Peyer's patch (tissue), 4 donors: Measurements from ENCODE around the gene FN3KRP.

GRCh38 chr17:82507571-82508248 lies 11.8 kb upstream of the FOXK2 start:
- PRO-cap: no peak
- RAMPAGE, long total RNA, 4 experiments: no peak in any of the 4 experiments

GRCh38 chr17:82548533-82549202 lies 29.1 kb downstream of the FOXK2 start:
- PRO-cap: no peak
- RAMPAGE, long total RNA, 4 experiments: no peak in any of the 4 experiments

- PRO-cap: no peak
- RAMPAGE, long total RNA, 4 experiments: no peak in any of the 4 experiments
Observed at GRCh38 chr17:82583478-82584365, 64.2 kb downstream of the FOXK2 start.

DNA sequence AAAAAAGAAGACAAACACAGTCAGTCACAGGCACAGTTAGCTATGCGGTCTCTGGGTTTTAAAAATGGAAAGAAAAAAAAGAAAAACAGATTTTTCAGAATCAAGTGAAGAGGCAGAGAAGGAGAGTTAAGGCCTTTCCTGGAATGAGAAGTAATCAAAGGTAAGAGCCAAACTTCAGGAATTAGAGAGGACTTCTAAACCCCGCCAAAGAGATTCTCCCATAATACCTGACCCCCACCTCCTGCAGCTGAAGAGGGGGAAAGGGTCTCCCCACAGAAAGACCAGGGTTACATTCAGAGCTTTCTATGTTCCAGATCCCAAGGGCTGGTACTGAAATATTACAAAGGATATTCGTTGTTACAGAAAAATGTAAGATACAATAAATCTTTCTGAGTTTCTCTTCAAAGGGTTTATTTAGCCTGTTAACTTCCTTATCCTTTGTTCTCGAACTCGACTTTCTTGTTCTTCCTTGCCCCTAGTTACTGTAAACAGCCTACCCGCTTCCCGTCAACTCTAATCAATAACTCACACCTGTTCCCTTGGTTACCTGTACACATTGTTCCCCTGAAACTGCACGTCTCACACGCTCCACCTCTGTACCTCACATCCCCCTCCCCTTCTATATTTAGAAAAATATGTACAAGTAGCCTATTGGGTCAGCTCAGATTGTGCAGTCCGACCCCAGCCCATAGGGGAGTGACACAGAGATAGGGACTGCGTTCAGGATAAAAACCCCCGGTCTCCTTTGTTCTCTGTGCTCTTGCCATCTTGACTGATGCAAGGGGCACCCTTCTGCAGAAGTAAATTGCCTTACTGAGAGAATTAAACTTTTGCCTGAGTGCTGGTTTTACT lies 11.7 kb downstream of the WDR45B start:
- PRO-cap: no peak
- RAMPAGE, long total RNA, 4 experiments: no peak in any of the 4 experiments

DNA sequence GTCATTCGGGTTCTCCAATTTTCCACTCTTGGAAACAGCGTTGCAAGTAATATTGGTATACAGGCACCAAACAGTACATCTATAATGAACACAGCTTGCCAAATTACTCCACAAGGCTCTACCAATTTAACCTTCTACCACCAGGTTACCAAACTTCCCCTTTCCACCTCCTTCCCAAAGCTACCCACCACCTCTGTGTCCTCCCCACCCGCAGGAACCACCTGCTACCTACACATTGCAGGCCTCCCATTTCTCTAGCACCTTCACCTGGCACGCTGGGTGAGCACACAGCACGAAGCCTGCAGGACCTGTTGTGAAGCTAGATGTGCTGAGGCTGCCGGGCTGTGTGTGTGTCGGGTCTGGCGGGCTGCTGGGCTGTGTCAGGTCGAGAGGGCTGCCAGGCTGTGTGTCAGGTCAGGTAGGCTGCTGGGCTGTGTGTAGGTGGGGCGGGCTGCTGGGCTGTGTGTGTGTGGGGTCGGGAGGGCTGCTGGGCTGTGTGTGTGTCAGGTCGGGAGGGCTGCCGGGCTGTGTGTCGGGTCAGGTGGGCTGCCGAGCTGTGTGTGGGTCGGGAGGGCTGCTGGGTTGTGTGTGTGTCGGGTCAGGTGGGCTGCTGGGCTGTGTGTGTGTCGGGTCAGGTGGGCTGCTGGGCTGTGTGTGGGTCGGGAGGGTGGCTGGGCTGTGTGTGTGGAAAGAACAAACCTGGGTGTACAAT lies 8.8 kb downstream of the WDR45B start:
- PRO-cap: no peak
- RAMPAGE, long total RNA, 4 experiments: no peak in any of the 4 experiments

GRCh38 chr17:82647192-82648154 lies 771 bp downstream of the WDR45B start:
- PRO-cap: bidirectional peak, plus-strand start at chr17:82647990, minus-strand start at chr17:82647875
- RAMPAGE, long total RNA, 4 experiments: no peak in any of the 4 experiments

DNA sequence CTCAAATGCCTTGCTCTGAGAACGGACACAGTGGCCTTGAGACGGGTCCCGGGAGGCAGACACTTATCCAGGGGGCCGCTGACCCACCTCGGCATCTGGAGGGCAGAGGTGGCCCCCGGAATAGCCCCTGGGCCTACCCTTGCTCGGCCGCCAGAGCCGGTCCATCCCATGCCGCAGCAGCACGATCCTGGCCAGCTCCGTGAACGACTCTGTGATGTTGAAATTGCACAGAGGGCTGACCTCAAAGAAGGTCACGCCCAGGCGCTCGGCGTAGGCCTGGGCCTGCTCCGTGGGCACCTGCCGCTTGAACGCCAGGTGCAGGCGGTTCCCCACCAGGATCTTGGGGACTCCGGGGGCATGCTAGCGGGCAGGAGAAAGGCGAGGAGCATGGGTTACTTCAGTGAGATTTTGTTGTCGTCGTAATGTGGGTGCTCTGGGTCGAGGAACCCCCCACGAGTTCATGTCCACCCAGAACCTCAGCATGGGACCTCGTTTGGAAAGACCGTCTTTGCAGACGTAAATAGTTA lies 10.2 kb upstream of the WDR45B start:
- PRO-cap: no peak
- RAMPAGE, long total RNA, 4 experiments: no peak in any of the 4 experiments

DNA sequence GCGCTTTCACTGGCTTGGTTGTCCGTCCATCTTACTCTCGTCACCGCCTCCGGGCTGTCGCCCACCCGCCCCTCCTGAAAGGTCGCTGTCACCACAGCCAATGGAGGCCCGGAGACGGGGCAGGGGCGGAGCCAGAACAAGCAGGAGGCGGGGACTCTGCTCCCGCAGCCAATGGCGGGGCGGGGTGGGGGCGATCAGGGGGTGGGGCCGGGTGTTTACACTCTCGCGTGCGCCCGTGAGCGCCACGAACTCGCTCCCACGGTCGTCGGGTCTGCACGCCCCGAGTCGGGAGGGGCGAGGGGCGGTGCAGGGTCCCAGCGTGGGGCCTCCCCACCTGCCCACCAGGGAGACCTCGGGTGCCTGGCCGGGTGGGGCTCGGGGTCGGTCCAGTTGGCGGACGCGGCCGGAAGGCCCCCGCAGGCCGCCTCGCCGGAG lies 308 bp upstream of the RAB40B start:
- PRO-cap: bidirectional peak, plus-strand start at position 220 of the sequence, minus-strand start outside the sequence
- RAMPAGE, long total RNA, 4 experiments: no peak in any of the 4 experiments

- PRO-cap: bidirectional peak, plus-strand start at chr17:82716722, minus-strand start at chr17:82716495
- RAMPAGE, long total RNA, 4 experiments: start-site peak on the plus strand in 4 of 4 experiments, at chr17:82716704-82716758 at its widest, 51 to 142 reads per replicate
Observed at GRCh38 chr17:82715960-82716946, at the start of gene FN3KRP. Gene FN3KRP, plus strand, starts transcription at chr17:82716706.

DNA sequence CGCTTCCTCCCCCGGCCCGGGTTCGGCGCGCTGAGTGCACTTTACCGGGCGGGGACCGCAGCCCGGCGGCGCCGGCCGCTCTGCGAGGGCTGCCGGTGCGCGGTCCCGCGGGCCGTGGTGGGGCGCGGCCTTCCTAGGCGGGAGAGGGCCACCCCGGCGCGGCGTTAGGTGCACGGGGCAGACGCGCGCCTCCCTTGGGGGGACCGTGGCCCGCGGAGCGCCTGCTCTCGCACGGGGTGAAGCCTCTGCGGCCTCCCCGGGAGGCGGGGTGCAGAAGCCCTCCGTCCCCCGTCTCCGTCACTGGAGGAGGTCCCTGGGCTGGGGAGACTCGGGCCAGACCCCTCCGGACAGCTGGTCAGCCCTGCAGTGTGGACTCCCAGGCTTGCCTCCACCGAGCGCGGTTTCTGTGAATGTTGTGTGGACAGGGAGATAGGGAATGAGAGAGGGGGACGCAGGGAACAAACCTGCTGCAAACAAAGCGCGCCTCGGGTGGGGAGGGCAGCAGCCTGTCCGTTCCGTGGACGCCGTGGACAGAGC lies 604 bp downstream of the TBCD start:
- PRO-cap: no peak
- RAMPAGE, long total RNA, 4 experiments: no peak in any of the 4 experiments

- PRO-cap: no peak
- RAMPAGE, long total RNA, 4 experiments: no peak in any of the 4 experiments
Observed at GRCh38 chr17:82836656-82837370, 3.0 kb downstream of the ZNF750 start.

DNA sequence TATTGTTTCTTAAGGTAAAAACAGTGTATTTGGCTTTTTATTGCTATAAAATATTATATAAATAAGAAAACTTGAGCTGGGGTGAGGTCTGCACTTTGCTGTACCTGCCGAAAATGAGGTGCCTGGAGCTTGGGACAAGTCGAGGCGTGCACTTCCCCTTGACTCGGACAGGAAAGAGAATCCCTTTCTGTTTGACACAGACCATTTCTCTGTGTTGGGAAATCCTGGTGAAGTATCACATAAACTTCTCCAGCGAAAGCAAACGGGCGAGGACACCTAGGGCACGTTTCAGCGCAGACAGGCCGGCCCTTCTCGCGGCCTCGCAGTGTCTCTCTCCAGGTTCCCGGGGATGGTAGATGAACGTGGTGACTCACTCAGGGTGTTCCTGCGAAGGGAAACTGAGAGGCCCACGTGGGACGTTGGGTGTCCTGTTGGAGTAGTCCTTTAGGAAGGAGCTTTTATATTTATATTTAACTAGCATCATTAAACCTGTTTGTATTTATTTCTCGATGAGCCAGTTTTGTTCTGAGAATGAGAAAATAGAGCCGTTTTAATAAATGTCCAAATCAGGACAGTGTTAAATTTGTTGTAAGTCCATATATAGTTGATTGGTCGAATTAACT lies 36.3 kb upstream of the ZNF750 start:
- PRO-cap: no peak
- RAMPAGE, long total RNA, 4 experiments: no peak in any of the 4 experiments

- PRO-cap: no peak
- RAMPAGE, long total RNA, 4 experiments: no peak in any of the 4 experiments
Observed at GRCh38 chr17:82885161-82885436, 45.3 kb upstream of the ZNF750 start.

- PRO-cap: no peak
- RAMPAGE, long total RNA, 4 experiments: no peak in any of the 4 experiments
Observed at GRCh38 chr17:82889181-82890264, 49.7 kb upstream of the ZNF750 start.

GRCh38 chr17:82911755-82912320 lies 72.0 kb upstream of the ZNF750 start:
- PRO-cap: no peak
- RAMPAGE, long total RNA, 4 experiments: start-site peak on the plus strand in 1 of 4 experiments, at chr17:82911880-82911988 at its widest, 13 reads per replicate

DNA sequence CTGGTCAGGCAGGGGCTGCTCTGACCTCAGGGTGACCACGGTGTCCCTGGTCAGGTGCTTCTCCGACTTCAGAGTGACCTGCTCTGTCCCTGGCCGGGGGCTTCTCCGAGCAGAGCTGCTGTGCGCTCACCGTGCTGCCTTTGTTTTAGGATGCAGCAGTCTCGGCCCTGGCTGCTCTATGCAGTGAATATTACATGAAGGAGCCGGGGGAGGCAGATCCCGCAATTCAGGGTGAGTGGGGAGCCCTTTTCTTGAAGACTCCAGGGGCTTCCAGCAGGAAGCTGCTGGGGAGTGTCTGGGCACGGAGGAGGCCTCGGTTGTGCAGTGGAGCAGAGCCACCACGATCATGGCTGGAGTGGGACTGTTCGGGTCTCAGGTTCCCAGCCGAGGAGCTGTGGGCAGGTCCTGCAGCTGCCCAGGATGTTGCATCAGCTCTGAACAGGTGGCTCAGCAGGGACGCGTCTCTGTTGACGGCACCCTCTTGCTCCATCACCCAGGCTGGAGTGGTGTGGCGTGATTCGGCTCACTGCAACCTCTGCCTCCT lies 83.8 kb upstream of the ZNF750 start:
- PRO-cap: no peak
- RAMPAGE, long total RNA, 4 experiments: no peak in any of the 4 experiments

GRCh38 chr17:82931588-82931956 lies 91.8 kb upstream of the ZNF750 start:
- PRO-cap: no peak
- RAMPAGE, long total RNA, 4 experiments: no peak in any of the 4 experiments

GRCh38 chr17:83074984-83075824 lies 4.2 kb upstream of the METRNL start:
- PRO-cap: no peak
- RAMPAGE, long total RNA, 4 experiments: no peak in any of the 4 experiments

DNA sequence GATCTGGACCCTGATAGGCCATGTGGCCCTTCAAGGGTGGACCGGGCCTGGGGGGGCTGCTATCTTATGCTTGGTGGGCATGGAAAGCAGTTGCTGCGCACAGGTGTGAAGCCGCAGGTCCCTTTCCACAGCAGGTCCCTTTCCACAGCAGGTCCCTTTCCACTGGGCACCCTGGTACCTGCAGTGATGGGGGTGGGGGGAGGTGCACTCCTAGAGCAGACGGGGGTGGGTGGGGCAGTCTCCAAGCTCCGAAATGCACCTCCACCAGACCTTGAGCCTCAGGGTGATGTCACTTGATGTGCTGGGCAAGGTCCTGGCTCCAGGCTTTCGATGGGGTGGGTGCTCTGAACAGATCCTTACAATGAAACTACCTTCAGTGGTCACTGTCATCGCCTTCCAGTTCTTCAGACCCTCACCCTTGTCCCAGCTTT lies 1.6 kb upstream of the METRNL start:
- PRO-cap: unidirectional peak, plus-strand start at position 322 of the sequence
- RAMPAGE, long total RNA, 4 experiments: no peak in any of the 4 experiments

- PRO-cap: unidirectional peak, plus-strand start at chr17:83084445
- RAMPAGE, long total RNA, 4 experiments: no peak in any of the 4 experiments
Observed at GRCh38 chr17:83084025-83084542, 4.7 kb downstream of the METRNL start.